Cerebellum (tissue), 5 donors: ENCODE data around the gene RPS21.

- PRO-cap, 3 experiments = peak in 1 of 3 experiments; most common minus-strand start chr20:62357261 (in 1)
- RAMPAGE, long total RNA = no peak
Observed at GRCh38 chr20:62357044-62357619, 10.0 kb downstream of the LAMA5 start.

- PRO-cap, 3 experiments = peak in 3 of 3 experiments; most common plus-strand start chr20:62387104 (in 3); most common minus-strand start chr20:62386976 (in 2)
- RAMPAGE, long total RNA = start-site peak on the plus strand at chr20:62387064-62387119, 3,314 and 510 reads in 2 replicates
Observed at GRCh38 chr20:62386511-62387232, at the start of gene RPS21. Gene RPS21, plus strand, starts transcription at chr20:62387103.

- PRO-cap, 3 experiments = no peak in any of the 3 experiments
- RAMPAGE, long total RNA = no peak
Observed at GRCh38 chr20:62411457-62412425, 4.7 kb upstream of the CABLES2 start.

GRCh38 chr20:62495058-62495623 lies 19.3 kb upstream of the GATA5 start:
- PRO-cap, 3 experiments = no peak in any of the 3 experiments
- RAMPAGE, long total RNA = no peak

GRCh38 chr20:62551863-62552544 lies 76.2 kb upstream of the GATA5 start:
- PRO-cap, 3 experiments = no peak in any of the 3 experiments
- RAMPAGE, long total RNA = no peak

GRCh38 chr20:62555615-62556415 lies 80.0 kb upstream of the GATA5 start:
- PRO-cap, 3 experiments = no peak in any of the 3 experiments
- RAMPAGE, long total RNA = no peak

GRCh38 chr20:62558420-62559191 lies 82.8 kb upstream of the GATA5 start:
- PRO-cap, 3 experiments = no peak in any of the 3 experiments
- RAMPAGE, long total RNA = no peak

- PRO-cap, 3 experiments = no peak in any of the 3 experiments
- RAMPAGE, long total RNA = no peak
Observed at GRCh38 chr20:62570043-62570396, 72.3 kb upstream of the SLCO4A1 start.

DNA sequence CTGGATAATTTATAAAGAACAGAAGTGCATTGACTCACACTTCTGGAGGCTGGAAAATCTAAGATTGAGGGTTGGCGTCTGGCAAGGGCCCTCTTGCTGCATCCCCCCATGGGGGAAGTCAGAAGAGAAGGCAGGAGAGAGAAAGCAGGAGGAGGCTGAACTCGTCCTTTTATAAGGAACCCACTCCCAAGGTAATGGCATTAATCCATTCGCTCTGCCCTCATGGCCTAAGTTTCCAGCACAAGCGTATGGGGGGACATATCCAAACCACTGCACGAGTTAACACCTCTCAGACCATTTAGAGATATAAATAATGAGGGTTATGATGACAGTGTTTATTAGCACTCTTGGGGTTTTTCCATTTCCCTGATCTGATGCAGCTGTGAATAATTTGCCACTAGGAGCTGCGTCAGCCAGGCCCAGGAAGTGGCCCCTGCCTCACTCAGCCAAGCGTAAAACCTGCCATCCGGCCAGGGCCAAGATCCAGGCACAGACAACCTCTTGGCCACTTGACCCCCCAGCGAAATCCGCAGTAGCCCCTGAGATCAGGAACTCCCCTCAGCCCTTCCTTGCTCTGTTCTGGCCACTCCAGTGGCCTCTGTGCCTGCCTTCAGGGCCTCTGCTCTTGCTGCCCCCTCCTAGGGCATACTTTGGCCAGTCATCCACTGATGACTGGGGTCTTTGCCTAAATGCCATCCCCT lies 14.2 kb upstream of the SLCO4A1 start:
- PRO-cap, 3 experiments = no peak in any of the 3 experiments
- RAMPAGE, long total RNA = no peak

GRCh38 chr20:62643185-62643926 lies 1.1 kb downstream of the SLCO4A1 start:
- PRO-cap, 3 experiments = peak in 1 of 3 experiments; most common minus-strand start chr20:62643547 (in 1)
- RAMPAGE, long total RNA = no peak

DNA sequence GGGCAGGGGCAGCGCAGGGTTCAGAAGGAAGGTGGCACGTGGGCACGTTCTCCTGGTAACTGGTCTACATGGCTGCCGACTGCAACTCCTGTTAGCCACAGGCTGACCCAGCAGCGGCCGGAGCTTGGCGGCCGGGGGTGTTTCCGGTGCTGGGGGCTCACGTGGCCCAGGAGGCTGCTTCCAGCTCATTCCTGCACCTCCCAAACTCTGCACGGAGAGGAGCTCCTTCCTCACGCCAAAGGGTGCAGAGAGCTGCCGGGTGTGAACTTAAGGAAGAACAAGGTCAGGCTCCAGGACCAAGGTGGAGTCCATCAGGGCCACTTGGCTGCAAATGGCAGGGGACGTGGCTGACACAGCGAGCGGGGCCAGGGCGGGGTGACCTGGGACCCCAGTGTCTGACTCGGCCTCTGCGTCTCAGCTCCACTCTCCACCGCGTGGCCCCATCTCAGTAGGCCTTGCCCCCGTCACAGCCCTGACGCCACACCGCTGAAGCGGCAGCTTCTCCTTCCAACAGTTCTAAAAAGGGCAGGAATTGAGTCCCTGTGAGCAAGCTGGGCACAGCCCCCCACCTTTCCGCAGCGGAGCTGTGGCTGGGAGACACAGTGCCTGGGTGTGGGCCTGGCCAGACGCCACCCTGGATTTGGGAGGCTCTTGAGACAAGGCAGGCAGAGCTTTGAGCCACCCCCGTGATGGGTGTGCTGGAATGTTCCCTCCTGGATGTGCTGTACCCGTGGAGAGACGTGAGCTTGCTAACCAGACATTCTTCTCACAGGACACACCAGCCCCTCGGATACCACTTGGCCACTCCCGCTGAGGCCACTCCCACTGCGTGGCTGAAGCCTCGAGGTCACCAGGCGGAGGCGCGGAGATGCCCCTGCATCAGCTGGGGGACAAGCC lies 13.5 kb downstream of the SLCO4A1 start:
- PRO-cap, 3 experiments = no peak in any of the 3 experiments
- RAMPAGE, long total RNA = no peak

DNA sequence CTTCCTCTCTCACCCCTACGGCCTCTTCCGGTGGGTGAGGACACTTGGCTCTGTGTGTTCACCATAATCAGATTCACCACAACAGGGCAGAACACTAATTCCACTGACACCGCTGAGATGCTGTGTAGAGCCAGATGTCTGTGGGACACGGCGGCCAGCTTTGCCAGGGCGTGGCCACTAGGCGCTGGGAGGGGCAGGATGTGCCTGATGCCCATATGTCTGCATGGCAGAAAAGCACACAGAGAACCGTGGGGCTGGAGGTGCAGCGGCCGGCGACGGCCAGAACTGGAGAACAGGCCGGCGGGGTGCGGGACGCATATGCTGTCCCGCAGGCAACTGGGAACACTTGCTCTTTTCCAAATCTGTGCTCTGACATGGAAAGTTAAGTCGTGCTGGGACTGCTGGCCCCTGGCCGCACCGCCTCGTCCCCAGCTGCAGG lies 30.9 kb downstream of the NTSR1 start:
- PRO-cap, 3 experiments = no peak in any of the 3 experiments
- RAMPAGE, long total RNA = no peak

DNA sequence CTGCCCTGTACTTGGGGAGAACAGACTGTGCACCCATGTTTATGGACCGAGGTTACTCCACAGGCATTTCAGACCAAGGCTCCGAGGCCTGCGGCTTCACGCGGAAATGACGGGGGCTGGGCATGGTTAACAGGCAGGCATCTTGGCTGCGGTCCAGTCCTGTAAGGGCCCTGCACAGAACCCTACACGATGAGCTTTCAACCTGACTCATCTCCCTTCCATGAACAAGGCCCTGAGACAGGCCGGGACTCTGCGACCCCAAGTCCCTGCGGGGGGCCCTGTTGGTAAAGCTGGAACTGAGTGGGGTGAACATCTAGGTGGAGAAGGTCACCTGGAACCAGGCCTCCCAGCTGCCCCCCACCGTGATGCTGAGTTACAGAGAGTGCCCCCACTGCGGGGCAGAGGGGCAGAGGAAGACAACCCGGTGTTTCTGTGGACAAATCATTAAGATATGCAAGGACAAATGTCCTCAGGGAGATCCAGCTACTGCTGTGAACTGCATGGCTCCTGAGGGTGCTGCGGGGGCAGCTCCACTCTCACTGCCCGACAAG lies 26.0 kb upstream of the TCFL5 start:
- PRO-cap, 3 experiments = no peak in any of the 3 experiments
- RAMPAGE, long total RNA = no peak

GRCh38 chr20:62900116-62901261 lies 25.8 kb downstream of the DIDO1 start:
- PRO-cap, 3 experiments = no peak in any of the 3 experiments
- RAMPAGE, long total RNA = no peak

DNA sequence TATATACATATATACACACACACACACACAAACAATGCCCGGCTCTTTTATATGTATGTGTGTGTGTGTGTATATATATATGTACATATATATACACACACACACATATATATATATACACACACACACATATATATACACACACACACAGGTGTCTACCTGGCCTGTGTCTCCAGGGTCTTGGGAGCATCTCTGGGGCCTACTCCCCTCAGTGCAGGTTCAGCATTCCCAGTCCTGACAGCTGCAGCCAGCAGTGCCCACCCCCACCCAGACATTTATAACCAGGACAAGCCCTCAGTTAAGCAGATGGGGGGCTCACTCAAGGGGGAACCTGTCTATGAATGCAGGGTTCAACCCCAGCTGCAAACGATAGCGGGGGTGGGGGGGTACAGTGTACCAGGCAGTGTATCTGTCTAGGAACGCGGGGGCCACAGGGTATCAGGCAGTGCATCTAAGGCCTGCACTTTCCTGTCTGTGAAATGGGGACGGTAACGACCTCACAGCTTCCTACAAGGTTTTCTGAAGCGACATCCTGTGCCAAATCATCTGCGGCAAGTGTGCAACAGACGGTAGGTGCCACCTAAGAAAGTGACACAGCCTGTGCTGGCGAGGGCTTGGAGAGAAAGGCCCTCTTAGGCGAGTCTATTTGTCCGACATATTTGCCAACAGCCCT lies 4.0 kb downstream of the DIDO1 start:
- PRO-cap, 3 experiments = no peak in any of the 3 experiments
- RAMPAGE, long total RNA = no peak

DNA sequence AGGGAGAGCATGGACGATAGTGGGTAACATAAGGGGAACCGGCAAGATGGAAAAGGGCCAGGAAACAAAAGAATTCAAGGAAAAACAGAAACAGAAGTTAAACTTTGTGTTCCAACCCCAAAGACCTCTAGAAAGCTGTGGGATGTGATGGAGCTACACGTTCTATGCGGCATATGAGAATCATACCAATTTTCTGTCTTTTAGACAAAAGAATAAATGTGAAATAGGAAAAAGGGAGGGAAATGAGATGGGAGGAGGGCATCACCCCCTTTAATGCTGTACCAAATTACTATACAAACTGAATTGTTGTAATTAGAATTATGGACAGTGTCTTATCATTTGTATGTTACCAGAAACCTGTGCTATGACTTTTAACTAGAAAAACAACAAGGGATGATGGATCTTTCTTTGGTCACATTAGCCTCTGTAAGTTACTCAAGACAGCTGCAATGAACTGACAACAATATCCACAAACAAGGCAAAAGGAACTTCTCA lies 4.1 kb upstream of the DIDO1 start:
- PRO-cap, 3 experiments = no peak in any of the 3 experiments
- RAMPAGE, long total RNA = no peak

DNA sequence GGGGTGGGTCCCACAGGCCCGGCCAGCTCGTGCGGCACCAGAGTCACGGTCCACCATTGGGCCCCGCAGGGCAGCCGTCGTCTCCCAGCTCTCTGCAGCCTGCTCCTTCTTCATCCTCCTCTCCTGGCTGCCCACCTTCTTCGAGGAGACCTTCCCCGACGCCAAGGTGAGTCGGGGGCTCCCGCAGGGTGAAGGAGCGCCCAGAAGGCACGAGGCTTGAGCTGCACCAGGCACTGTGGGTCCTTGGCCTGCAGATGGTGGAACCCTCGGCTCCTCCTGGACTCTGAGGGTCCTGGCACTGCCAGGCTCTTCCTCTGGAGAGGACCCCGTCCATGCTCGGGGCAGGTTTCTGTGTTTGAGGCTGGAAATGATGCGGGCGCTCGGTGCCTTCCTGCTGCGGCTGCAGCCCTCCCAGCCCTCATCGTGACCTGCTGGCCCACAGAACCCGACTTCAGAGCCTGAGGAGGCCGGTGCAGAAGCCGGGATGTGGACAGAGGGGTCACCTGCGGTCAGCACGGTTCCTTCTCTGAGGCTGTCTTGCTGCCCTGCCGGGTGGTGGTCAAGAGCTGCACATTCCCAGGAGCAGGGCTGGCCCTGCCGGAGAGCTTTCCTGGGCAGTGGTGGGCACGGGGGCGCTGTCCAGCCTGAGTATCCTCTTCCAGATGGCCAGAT lies 11.1 kb downstream of the SLC17A9 start:
- PRO-cap, 3 experiments = no peak in any of the 3 experiments
- RAMPAGE, long total RNA = no peak

DNA sequence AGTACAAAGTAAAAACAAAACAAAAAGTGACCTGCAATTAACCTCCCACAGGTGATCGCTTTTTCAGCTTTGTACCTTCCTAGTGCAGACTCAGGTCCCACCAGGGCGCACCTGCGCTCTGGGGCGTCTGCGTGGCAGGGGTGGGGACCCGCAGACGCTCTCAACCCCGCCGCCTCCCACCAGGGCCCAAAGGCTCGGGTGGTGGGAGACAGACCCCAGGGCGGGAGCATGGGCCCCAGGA lies 656 bp upstream of the ARFGAP1 start:
- PRO-cap, 3 experiments = no peak in any of the 3 experiments
- RAMPAGE, long total RNA = no peak

GRCh38 chr20:63352312-63352760 lies 8.8 kb downstream of the CHRNA4 start:
- PRO-cap, 3 experiments = no peak in any of the 3 experiments
- RAMPAGE, long total RNA = no peak

GRCh38 chr20:63363273-63363587 lies 2.1 kb upstream of the CHRNA4 start:
- PRO-cap, 3 experiments = no peak in any of the 3 experiments
- RAMPAGE, long total RNA = no peak